Astrocyte (in vitro differentiated cells and primary cell): ENCODE results near the genes DYNC2H1, KBTBD3 and GUCY1A2.

GRCh38 chr11:101914396-101914777 is 423 bp upstream of the CEP126 start:
- PRO-cap = no peak
- RRBS, 2 experiments = no CpG with 5 or more reads among the region's 6 CpGs

GRCh38 chr11:102172163-102173186 is 62.2 kb downstream of the YAP1 start:
- PRO-cap = no peak
- RRBS, 2 experiments = no CpG with 5 or more reads among the region's 8 CpGs

DNA sequence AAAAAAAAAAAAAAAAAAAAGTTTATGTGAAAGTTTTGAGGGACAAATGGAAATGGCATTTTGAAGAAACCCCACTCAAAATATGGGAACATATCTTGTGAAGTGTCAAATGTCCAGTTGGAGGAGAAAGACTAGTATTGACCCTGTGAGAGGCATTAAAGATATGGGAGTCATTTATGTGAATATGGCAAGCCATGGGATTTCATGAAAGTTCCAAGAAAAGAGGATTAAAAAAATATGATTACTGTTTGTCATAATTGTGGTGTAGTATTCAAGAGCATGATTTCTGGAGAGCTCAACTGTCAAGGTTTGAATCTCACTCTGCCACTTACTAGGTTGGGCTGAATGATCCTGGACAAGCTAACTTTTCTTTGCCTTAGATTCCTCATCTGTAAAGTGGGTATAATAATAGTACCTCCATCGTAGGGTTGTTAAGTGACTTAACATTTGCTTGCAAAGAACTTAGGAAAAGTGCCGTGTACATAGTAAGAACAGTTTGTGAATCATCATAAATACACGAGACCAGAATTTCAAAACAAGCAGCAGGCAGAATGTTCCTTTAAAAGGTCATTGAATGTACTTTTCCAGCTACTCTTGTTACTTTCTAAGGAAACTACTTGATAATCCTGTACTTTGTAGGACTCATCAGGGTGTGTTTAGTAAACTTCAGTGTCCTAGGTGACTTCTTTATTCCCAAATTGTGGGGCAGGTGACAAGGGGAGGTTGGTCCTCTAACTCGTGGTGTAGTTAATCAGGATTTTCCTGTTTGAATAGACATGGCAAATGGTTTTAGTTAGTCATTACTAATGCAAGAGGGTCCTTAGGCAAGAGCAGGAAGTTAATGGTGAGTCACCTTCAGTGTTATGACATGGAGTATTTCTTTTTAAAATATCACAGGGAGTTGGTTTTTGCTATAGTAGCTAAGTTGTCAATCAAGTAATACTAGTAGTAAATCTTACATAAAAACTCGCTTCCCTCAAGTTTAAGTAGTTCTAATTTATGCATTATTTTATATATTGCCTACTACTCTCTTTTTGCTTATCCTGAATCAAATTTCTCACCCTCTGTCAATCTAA is 67.8 kb downstream of the YAP1 start:
- PRO-cap = no peak
- RRBS, 2 experiments = no CpG with 5 or more reads among the region's 5 CpGs

DNA sequence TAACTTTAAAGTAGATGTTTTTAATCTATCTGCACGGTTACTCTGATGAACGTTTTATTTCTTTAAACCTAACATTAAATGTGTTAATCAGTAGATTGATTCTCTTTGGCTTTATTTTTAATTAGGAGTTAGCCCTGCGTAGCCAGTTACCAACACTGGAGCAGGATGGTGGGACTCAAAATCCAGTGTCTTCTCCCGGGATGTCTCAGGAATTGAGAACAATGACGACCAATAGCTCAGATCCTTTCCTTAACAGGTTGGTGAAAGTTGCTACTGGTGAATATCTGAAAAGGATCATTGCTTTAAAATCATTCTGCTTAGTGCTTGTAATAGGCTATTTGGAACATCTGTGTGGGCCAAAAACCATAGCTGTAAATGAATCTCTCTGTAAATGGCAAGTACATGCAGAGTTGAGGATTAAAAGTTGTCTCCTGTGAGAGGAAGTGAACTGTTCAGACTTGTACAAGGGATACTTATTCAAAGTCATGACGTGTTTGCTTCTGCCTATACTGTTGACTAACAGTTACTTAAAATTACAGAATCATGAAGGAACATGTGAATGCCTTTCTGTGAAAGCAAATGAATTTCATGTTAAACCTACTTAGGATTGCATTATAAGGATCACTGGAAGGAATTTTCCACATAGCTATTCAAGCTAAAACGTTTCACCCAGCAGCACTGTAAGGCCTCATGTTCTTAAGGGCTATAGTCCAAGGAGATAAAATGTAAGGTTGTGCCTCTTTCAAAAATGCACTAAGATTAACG is 93.6 kb upstream of the BIRC3 start:
- PRO-cap = no peak
- RRBS, 2 experiments = no CpG with 5 or more reads among the region's 8 CpGs

DNA sequence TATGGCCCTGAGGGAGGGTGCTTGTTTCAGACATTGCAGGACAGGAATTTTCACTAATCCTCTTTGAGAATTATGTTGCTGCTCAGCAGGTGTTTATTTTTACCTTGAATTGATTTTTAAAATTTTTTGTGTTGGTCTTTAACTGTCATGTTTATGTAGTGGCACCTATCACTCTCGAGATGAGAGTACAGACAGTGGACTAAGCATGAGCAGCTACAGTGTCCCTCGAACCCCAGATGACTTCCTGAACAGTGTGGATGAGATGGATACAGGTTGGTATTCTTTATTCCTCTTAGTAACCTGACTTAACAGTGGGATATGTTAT is 90.0 kb upstream of the BIRC3 start:
- PRO-cap = no peak
- RRBS, 2 experiments = no CpG with 5 or more reads among the region's 2 CpGs

GRCh38 chr11:102276858-102277235 is 40.4 kb upstream of the BIRC3 start:
- PRO-cap = no peak
- RRBS, 2 experiments = no CpG with 5 or more reads among the region's 6 CpGs

- PRO-cap = no peak
- RRBS, 2 experiments = no CpG with 5 or more reads among the region's 7 CpGs
Observed at GRCh38 chr11:102305894-102306670, 11.2 kb upstream of the BIRC3 start.

- PRO-cap = no peak
- RRBS, 2 experiments = no CpG with 5 or more reads among the region's 2 CpGs
Observed at GRCh38 chr11:102448343-102448982, 4.1 kb downstream of the TMEM123 start.

- PRO-cap = no peak
- RRBS, 2 experiments = no CpG with 5 or more reads among the region's 4 CpGs
Observed at GRCh38 chr11:102458419-102458940, 5.9 kb upstream of the TMEM123 start.

DNA sequence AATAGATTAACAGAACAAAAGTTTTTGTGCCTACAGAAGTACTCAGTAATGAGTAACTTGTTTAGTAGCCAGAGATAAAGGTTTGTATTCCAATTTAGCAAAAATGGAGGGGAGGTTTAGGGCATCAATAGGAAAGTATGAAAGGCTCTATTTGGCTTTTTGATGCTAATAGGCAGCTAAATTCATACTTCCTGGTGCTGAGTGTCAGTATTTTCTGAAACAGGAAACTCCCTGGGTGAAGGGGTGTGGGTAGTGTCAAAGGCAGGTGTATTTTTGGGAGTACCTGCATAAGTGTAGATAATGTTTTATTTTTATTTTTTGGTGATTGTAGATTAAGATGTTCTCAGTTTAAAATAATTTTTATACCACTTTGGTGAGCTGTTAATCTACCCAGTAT is 29.3 kb upstream of the MMP7 start:
- PRO-cap = no peak

GRCh38 chr11:102640676-102641422 is 15.7 kb upstream of the MMP20 start:
- PRO-cap = no peak
- RRBS, 2 experiments = no CpG with 5 or more reads among the region's 9 CpGs

DNA sequence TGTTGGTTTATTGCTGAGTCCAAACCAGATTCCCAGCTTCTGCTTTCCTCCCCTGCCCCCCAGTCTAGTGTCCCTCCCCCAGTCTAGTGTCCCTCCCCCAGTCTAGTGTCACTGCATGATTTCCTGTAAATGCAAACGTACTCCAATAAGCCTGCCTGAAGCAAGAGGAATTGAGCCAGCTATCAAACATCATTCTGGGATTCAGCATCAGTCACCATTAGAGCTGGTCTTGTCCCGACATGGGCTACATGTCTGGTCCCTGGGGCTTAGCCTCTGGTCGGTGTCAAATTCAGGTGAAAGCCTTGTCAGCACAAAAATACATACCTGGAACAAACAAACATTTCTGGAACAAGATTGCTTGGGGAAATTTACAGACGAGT is 13.8 kb downstream of the MMP3 start:
- PRO-cap = no peak
- RRBS, 2 experiments = no CpG with 5 or more reads among the region's 4 CpGs

GRCh38 chr11:102831262-102832001 is 12.0 kb downstream of the MMP3 start:
- PRO-cap = no peak
- RRBS, 2 experiments = no CpG with 5 or more reads among the region's 33 CpGs

GRCh38 chr11:103109076-103109982 is at the start of gene DYNC2H1:
Gene DYNC2H1 (plus strand): TSS chr11:103109426.
- PRO-cap = no peak
- RRBS, 2 experiments = no CpG with 5 or more reads among the region's 55 CpGs

GRCh38 chr11:104859379-104859771 is 109.0 kb downstream of the CASP4 start:
- PRO-cap = no peak
- RRBS, 2 experiments = no CpG with 5 or more reads among the region's 4 CpGs

DNA sequence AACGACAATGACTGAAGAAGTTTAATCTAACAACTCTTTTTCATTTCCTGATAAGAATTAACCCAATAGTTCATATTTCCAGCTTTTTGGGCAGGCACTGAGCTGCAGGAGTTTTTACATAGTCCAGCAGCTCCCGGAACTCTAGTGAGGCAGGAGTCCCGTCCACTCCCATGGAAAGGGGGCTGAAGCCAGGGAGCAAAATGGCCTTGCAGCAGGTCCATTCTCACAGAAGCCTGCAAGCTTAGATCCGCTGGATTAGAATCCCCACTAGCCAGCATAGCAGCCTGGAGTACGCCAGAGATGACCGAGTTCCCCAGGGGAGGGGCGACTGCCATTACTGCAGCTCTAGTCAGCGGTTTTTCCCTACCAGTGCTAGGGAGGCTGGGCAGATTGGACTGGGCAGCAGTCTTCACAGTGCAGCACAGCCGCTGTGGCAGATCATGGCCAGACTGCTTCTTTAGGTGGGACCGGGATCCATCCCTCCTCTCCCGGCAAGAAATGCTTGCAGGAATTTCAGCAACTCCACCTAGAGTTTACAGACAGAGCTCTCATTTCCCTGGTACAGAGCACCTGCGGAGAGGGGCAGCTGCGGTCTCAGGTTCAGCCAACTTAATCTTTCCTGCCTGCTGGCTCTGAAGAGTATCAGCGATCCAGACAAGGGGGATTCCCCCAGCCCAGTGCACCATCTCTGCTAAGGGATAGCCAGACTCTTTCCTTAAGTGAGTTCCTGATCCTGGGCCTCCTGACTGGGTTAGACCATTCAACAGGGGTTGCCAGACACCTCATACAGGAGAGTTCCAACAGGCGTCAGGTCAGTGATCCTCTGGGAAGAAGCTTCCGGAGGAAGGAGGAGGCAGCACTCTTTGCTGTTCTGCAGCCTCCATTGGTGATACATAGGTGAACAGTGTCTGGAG is 766 bp upstream of the CASP4 start:
- PRO-cap = no peak
- RRBS, 2 experiments = no CpG with 5 or more reads among the region's 16 CpGs

DNA sequence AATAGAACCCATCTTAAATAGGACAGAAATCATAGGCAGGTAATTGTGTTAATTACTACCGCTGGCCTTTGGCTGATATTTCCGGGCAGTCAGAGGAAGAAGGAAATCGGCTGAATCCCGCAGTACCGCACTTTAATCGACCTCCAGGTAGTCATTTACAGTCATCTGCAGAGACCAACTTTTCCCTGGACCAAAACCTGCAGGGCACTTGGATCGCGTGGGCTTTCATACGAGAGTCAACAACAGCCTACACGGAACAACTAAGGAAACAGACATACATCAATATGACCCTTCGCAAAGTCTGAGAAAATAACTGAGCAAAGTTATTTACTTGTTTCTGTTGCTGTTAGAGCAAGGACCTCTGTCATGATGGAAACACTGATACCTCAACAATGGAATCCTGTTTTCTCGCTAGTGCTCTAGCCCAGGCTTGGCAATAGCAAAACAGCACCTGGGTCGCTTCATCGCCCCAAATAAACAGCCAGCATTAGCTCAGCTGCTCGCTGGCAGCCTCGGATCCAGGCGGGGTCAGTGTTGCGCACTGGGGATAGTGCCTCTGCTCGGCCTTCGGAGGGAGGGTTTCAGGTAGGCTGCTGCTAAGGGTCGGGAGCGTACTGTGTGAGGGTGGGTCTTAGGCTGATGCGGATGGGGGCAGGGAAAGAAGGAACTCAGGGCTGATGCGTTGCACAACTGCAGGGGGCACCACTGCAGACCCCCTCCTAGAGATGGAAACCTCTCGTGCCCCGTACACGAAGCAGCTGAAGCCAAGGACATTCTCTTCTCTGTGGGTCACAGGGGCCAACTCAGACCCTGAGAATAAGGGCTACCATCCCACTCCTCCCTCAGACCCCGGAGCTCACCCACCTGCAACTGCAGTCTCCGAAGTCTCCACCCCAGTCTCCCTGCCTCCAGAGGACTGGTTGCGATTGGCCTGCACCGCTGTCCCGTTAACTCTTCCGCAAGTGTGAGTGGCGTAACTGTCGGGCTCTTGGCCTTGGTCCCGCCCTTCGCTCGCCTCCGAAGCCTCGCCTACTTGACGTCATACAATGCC is at the start of gene KBTBD3:
KBTBD3 (minus strand) TSS at position 900 of the 1,051 bp plus-strand sequence.
- PRO-cap = bidirectional peak, plus-strand start outside the sequence, minus-strand start at position 874 of the sequence
- RRBS, 2 experiments = no CpG with 5 or more reads among the region's 41 CpGs

- PRO-cap = no peak
- RRBS, 2 experiments = no CpG with 5 or more reads among the region's 11 CpGs
Observed at GRCh38 chr11:106990088-106990845, 28.0 kb downstream of the GUCY1A2 start.

DNA sequence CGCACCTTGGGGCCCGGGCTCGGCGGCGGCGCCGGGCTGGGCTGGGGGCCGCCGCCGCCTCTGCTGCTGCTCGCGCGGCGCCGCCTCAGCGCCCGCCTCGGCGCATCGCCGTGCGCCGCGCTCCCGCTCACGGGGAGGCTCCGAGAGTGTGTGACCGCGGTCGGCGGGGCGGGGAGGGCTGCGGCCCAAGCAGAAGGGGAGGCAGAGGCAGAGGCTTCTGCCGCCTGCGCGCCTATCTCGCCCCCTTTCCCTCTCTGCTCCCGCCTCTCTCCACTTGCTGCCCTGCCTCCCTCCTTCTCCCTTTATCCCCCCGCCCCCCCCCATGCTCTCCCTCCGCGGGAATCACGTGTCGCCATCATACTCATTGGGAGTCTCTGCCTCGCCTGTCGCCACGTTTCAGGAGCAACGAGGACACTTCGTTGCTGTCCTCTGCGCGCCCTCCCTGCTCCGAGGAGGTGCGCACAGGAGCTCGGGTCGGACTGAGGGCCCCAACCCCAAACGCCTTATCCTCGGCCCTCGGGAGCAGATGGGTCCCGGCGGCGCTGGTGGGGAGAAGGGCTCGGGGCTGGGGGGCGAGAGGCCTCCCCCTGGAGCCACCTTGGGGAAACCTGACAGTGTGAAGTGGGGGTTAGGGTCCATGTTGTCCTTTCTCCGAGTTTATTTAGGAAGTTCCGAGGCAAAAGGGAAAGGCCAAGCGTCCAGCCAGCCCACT is at the start of gene GUCY1A2:
GUCY1A2 (minus strand) TSS at position 219 of the 712 bp plus-strand sequence.
- PRO-cap = no peak
- RRBS, 2 experiments = 2 to 3% methylated on average over 2 of the region's 65 CpGs

GRCh38 chr11:107454060-107454579 is 3.5 kb downstream of the CWF19L2 start:
- PRO-cap = no peak
- RRBS, 2 experiments = no CpG with 5 or more reads among the region's 2 CpGs